NT2/D1 (cell line): ENCODE measurements around a stretch of chr5.

DNA sequence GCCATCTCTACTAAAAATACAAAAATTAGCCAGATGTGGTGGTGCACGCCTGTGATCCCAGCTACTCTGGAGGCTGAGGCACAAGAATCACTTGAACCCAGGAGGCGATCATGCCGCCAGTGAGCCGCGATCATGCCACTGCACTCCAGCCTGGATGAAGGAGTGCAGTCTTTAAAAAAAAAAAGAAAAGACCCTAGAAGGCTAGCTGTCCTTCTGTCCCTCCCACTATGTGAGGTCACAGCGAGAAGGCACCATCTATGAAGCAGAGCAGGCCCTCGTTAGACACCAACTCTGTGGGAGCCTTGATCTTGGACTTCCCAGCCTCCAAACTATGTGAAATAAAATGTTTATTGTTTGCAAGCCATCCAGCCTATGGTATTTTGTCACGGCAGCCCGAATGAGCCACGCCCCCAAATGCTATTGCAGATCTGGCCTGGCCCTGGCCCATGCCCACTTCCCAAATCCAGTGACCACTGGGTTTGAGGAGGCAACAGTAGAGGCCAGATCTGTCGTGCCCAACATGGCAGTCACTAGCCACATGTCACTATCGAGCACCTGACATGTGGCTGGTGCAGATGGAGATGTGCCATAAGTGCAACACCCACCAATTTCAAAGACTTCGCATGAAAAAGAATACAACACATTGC is 10.9 kb downstream of the STK10 start:
- RRBS, 2 experiments, result no CpG with 5 or more reads among the region's 13 CpGs

GRCh38 chr5:172423685-172424140 is 30.6 kb downstream of the SH3PXD2B start:
- RRBS, 2 experiments, result no CpG with 5 or more reads among the region's 16 CpGs

DNA sequence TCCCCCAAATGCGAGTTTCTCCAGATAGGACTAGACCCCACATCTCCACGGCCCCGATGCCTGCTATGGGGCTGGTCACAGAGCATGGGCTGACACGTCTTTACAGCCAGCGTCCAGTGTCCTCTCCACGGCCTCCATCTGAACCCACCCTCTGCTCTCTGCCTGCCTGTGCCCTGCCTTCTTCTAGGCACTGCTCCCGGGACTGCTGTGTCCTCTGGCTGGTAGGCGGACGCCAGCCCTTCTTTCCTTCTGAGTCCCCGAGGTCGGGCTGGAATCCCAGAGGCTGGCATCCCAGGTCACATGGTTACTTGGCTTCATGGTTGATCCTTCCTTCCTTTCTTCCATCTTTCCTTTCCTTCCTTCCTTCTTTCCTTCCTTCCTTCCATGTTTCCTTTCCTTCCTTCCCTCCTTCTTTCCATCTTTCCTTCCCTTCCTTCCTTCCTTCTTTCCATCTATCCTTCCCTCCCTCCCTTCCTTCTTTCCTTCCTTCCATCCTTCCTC is 67.0 kb upstream of the NEURL1B start:
- RRBS, 2 experiments, result no CpG with 5 or more reads among the region's 11 CpGs

DNA sequence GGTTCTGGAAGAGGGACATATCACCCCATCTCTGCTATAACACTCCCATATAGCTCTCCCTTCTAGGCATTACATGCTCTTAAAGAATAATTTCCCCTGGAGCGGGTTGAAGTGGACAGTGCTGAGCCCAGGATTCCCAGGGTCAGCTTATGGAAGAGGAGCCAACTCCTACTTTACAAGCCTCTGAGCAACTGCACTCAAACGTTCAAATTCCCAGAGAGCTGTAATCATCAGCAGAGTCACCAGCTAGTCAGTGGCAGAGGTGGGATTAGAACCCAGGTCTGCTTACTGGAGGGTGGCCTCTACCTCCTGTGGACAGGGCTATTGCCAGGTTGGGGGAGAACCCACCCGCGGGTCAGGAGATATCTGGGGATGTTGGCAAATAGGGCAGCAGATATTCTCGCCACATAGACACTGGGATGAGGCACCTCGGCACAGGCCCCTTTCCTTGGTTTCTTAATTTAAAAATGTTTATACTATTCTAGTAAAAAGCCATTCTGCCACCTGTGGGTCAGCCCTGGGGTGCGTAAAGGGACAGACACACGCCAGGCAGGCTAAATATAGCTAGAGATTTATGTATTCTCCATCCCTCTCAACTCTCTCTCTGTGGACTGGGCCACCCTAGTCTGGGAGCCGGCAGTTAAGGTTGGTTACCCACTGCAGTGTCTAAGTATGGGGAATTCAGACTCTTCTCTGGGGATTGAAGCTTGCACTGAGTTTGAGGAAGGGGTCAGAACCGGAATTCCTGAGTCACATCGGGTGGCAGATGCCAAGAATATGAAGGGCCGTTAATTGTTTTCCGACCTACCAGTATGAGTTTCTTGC is 1.7 kb downstream of the NEURL1B start:
- RRBS, 2 experiments, result 89% methylated on average over 2 of the region's 13 CpGs; no CpG with 5 or more reads in 1 of the 2 experiments

DNA sequence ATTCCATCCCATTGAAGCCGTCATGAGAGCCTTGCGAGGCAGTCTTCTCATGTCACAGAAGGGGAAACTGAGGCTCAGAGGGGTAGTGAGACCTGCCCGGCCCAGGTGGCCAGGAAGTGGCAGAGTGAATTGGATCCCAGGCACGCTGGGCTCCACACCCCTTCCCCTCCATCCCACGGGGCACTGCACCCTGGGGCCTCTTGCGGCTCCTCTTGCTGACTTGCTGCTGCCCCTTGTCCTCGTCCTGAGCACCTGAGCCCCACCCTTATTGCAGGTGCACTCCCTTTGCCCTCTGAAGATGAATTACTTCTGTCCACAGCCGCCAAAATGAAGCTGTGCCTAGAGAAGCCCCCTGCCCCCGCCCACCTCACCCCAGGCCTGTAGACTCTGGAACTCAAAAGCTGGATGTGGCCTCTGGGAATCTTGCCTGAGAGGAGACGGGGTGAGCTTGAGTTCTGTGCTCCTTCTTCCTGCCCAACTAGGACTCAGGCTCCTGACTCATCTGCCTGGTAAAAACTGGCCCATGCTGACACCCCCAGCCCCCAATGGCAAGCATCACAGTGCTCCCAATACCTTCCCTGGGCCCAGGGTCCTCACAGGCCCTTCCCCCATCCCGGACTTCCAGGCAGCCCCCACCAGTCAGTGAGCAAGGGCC is 6.4 kb downstream of the NEURL1B start:
- RRBS, 2 experiments, result no CpG with 5 or more reads among the region's 11 CpGs

- RRBS, 2 experiments, result no CpG with 5 or more reads among the region's 14 CpGs
These were observed 14.8 kb downstream of the NEURL1B start for GRCh38 chr5:172655777-172656312.

DNA sequence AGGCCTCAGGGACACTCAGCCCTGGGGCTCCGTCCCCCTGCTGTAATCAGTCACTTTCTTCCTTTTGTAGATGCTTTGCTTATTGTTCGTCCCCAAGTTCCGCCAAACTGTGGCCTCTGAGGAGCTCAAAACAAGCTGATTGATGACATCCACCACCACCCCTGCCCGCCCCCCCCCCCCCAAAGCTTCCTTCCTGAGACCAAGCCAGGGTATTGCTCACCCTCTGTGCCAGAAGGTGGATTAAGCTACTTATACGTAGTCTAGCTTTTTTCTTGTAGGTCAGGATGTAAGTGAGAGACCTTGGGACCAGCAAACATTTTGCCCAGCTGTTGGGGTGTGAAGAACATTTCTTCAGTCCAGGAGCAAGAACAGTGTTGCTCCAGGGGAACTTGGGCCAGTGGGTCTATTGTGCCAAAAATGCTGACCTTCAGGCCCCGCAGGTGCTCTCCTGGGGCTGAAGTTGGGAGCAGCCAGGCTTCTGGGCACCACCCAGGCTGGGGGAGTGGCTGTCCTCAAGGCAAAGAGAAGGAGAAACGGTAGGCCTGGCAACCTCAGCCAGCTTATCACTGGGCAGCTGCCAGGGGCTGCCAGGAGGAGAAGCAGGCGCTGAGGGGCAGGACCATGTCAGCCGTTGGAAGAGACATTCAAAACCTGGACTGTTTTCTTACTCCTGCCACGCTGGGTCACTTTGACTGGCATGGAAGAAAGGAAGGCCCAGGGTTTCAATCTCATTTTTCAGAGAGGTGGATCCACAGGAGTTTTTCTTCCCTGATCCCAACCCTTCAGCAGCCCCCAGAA is 18.0 kb downstream of the NEURL1B start:
- RRBS, 2 experiments, result no CpG with 5 or more reads among the region's 10 CpGs

DNA sequence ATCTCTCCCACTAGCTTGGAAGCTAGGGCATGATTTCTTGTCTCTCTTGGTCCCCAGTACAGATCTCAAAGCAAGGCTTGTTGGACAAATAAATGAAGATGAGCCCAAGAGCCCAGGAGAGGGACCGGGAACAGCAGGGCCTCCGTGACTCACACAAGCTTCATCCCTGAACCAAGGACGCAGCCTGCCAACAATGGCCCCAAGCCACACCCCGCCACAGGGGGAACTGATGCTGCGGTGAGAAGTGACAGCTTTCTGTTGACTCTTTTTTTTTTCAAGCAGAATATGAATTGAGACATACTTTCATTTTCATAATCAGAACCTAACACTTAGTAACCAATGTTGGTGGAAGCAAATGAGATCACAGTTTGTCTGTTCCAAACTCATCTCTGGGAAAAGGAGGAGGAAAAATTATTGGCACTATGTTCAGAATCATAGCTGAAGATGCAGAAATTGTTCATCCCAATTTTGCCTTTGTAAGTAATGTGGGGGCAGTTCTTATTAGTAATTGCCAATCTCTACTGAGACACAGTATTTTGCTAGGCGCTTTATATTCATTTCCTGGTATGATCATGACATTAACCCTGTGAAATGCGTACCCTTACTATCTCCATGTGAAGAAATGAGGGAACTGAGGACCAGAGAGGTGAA is 6.6 kb upstream of the DUSP1 start:
- RRBS, 2 experiments, result no CpG with 5 or more reads among the region's 7 CpGs

DNA sequence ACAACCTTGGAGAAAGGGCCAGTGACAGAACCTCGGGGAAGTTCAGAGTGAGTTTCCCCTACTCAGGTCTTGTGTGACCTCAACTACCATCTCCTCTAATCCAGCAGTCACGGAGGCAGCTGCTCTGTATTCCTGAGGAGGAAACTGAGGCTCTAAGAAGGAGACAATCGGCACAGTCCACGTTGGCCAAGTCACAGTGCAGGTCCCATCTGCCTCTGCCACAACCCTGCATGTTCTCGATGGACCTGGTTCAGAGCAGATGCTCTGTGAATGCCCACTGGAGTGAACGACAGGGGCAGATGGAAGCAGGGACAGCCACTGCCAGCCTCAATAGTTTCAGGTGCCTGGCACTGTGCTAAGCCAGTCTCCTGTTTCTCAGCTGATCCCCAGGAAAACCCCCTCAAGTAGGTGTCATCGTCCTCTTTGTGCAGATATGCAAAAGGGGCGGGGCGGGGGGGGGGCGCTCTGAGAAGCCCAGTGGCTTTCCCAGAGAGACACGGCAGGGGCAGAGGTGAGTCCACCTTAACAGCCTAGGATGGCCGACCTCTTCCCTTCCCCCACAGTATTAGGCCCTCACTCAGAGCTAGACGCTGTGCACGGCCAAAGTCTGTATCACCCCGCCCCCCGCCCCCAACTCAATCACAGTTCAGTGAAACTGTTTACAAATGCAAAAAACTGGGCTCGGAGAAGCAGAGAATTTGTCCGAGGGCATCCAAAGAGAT is 539 bp upstream of the ERGIC1 start:
- RRBS, 2 experiments, result no CpG with 5 or more reads among the region's 18 CpGs

GRCh38 chr5:172840727-172841032 is 6.6 kb downstream of the ERGIC1 start:
- RRBS, 2 experiments, result no CpG with 5 or more reads among the region's 3 CpGs

DNA sequence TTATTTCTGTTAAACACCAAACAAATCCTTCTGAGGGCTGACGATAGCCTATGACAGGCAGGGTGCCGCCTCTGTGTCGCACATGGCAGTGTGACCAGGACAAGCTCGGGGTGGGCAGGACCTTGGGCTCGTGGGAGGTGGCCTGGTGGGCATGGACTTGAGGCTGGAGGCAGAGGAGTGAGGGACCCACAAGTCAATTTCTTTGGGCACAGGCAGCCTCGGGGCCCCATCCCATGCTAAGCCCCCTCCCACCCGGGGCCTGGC is 10.3 kb downstream of the ERGIC1 start:
- RRBS, 2 experiments, result no CpG with 5 or more reads among the region's 7 CpGs

- RRBS, 2 experiments, result 94% methylated on average over 6 of the region's 13 CpGs
These were observed 11.1 kb downstream of the ERGIC1 start for GRCh38 chr5:172844945-172845748.

DNA sequence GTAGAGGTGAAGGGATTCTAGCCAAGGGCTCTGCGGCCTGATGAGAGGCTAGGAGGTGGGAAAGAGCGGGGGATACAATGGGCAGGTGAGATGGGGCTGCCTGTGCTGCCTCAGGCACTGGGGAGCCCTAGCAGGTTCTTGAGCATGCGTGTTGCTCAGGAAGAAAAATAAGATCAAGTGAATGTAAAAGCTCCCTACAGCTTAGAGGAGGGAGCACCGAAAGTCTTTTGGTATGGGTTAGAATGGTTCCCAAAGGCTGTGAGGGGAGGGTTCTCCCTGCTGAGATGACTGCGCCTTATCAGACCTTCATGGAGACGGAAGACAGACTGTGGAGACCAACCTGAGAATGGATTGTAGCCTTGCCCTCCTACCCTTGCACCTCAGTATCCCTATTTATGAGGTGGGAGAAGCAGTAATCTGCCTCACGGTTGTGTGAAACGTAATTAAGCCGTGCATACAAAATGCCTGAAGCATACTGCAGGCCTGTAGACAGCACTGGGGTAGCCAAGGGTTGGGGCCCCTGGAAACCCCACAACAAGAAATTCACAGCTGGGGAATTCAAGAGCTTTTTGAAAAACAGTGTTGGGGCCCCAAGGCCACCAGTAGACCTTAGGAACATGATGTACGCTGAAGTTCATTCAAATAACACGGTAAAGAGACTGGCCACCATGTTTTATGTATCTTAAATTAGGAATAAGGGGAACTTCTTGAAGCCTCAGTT is 22.6 kb downstream of the ERGIC1 start:
- RRBS, 2 experiments, result no CpG with 5 or more reads among the region's 11 CpGs

GRCh38 chr5:173242513-173243200 is 7.7 kb upstream of the NKX2-5 start:
- RRBS, 2 experiments, result 6 to 71% methylated on average over 2 of the region's 17 CpGs

DNA sequence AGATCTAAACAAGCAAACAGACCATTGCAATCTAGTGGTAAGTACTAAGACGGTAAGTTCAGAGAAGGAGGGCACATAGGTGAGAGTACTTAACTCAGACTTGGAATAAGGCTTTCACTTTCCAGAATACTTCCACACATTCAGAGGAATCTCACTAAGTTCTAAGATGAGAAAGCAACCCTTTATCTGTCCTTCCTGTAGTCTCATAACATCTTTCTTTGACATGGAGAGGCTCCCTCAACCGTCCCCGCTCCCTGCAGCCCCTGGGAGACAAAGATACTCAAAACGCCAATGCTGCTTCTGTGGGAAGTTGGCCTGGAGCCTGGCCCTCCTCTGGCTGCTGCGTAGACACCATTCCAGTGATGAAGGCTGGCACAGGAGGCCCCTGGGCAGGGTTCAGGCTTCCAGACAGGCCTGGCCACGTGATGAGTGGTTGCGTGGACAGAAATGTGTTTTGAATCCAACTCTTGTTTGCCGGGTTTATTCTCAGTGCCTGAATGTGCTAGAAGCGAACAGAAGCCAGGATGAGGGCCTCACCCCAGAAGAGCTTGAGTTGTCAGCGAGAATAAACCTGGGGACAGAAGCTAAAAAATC is 43.1 kb upstream of the NKX2-5 start:
- RRBS, 2 experiments, result no CpG with 5 or more reads among the region's 10 CpGs

DNA sequence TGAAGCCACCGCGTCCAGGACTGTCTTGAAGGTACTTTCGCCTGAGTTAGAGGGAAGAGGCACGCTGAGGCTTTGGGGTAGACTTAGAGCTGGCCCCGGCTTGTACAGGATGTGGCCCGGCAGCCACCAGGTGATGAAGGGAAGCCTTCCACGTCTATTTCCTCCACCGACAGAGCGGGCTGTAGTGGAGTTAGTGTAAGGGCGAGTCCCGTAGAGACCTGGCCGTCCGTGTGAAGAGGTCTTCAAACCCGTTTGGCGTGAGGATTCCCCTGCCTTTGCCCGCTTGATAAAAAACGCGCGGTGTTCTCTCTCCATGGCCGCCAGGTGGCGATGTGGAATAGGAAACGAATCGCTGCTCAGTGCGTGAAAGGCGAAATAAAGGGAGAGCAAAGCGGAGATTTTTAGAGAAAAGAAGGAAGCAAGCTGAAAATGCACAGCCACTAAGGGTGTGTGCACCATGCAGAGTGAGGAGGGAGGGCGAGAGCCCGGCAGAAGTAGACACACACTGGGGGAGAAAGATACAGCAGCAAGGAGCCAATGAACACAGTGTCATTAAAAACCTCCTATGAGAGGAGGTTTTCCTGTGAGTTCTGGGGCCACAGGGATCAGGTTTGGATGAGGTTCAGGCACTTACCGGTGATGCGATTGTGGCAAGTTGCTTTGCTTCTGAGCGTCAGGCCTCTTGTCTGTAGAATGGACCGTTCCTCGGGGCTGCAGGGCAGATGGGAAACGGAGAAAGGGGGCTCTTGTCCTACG is 34.2 kb downstream of the STC2 start:
- RRBS, 2 experiments, result no CpG with 5 or more reads among the region's 35 CpGs

GRCh38 chr5:173317975-173318505 is 10.2 kb downstream of the STC2 start:
- RRBS, 2 experiments, result no CpG with 5 or more reads among the region's 12 CpGs

GRCh38 chr5:173324001-173325126 is 3.9 kb downstream of the STC2 start:
- RRBS, 2 experiments, result 90 to 96% methylated on average over 4 of the region's 32 CpGs

DNA sequence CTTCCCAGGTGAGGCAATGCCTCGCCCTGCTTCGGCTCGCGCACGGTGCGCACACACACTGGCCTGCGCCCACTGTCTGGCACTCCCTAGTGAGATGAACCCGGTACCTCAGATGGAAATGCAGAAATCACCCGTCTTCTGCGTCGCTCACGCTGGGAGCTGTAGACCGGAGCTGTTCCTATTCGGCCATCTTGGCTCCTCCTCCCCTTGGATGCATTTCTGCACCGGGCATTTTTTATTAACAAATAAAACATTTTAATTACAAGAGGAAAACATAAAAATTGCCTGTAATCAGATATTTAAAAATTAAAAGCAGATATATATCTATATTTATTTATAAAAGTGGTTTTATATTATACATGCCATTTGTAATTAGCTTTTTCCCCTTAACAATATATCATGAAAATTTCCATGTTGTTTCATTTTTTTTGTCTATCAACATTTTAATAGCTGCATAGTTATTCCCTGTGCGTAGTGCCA is 80.5 kb upstream of the STC2 start:
- RRBS, 2 experiments, result 7% methylated on average over 1 of the region's 16 CpGs; no CpG with 5 or more reads in 1 of the 2 experiments

- RRBS, 2 experiments, result no CpG with 5 or more reads among the region's 3 CpGs
These were observed 3.5 kb downstream of the BOD1 start for GRCh38 chr5:173612966-173613422.